Pericardium (tissue), 1 donor: ENCODE measurements around a stretch of chr4.

DNA sequence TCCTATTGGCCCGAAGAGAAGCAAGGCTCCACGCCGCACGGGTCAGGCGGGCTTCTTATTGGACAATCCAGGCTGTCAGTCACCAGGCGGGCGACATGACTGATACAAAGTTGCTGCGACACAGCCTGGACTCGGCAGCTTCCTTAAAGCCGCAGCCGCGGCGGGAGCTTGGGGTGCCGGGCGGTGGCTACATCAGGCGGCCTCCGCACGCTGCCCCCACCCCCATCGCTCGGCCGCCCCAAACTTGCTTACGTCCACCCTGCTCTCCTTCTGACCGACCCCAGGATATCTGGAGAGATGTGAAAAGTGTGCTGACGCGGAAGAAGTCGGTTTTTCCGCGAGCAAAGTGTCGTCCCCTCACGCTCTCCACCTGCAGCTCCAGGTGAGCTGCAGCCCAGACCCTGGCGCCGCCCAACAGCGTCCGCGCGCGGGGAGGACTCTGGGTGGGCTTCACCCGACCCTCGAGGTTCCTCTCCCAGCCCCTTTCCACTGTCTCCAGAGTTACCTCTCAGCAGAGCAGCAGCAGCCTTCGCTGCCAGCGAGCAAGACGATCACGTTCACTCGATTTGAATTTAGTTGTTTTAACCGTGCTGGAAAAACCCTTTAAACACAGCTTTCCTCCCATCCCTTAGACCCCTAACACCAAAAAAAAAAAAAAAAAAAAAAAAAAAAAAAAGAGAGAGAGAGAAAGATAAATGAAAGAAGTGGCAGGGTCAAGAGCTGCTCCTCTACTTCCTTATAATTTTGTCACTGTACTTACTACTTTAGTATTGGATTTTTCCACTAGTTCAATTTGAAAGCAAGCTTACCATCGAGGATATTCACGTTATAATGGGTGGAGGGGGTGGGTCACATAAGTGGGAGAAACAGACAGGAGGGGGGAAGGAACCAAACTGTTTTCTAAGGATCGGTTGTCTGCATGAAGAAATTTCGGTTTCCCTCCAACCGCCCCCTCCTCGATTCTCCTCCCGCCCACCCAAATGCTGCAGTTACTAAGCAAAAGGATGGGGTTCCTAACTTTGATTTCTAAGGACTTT lies 683 bp upstream of the NR3C2 start:
- RRBS, result no CpG with 5 or more reads among the region's 52 CpGs

- RRBS, result 2% methylated on average over 25 of the region's 94 CpGs
These were observed 3.2 kb upstream of the NR3C2 start for GRCh38 chr4:148445220-148446037.

DNA sequence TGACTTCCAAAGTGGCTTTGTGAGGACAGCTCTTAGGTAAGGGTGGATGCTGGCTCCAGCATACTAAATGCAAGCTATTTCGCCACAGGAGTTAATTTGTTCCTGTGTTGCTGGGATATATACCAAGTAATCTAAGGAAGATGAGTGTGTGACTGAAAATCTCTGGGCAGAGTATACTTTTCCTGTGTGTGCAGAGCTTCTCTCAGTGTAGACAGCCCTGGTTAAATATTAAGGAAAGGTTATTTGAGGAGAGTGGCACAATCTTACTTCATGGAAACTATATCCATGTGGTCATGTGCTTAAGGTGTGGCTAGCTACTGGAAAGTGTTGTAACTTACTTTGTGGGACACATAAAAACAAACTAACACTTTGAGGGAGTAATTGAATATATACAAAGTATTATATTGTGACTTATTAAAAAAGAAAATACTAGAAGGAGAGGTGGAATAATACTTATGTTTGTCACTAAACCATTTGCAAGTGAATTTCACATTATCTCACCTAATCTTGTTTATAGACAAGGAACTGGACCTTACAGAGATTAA lies 408.1 kb upstream of the NR3C2 start:
- RRBS, result no CpG with 5 or more reads among the region's 1 CpG

DNA sequence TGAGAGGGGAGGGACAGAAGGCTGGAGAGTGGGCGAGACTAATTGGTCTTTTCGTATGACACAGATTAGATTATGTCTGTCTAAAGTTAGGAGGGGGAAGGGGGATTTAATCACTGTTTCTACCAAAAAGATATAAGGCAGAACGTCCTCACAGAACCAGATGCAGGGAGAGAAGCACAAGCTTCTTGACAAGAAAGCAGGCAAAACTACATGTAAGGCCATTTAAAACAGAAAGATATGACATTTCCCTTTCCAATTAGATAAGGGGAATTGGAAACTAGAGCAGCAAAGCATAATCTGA lies 535.7 kb downstream of the IQCM start:
- RRBS, result no CpG with 5 or more reads among the region's 3 CpGs

GRCh38 chr4:149404082-149404741 lies 411.4 kb downstream of the IQCM start:
- RRBS, result no CpG with 5 or more reads among the region's 4 CpGs

GRCh38 chr4:149997952-149998492 lies 80.2 kb upstream of the DCLK2 start:
- RRBS, result no CpG with 5 or more reads among the region's 2 CpGs

- RRBS, result no CpG with 5 or more reads among the region's 8 CpGs
These were observed 95.7 kb downstream of the DCLK2 start for GRCh38 chr4:150173884-150174461.

- RRBS, result no CpG with 5 or more reads among the region's 3 CpGs
These were observed 219.7 kb upstream of the MAB21L2 start for GRCh38 chr4:150362108-150362793.

DNA sequence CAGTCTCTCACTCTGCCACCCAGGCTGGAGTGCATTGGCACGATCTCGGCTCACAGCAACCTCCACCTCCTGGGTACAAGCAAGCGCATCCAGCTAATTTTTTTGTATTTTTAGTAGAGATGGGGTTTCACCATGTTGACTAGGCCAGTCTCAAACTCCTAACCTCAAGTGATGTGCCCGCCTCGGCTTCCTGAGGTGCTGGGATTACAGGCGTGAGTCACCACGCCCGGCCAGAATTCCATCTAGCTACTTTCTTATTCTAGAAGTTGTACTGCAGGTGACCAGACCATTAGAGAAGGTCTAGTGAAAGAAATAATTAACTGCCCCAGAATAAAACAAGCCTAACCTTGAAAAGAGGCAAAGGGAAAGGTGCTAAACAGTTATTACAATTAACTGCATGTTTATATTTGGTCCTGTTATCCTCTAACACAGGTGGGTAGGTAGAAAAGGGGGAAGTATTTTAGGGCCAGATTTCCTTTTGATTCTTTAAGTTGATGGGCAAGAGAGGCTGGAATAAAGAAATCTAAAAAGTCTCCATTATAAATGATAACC lies 2.2 kb downstream of the LRBA start:
- RRBS, result no CpG with 5 or more reads among the region's 8 CpGs

- RRBS, result no CpG with 5 or more reads among the region's 16 CpGs
These were observed 773 bp downstream of the LRBA start for GRCh38 chr4:151014150-151014871.

- RRBS, result no CpG with 5 or more reads among the region's 3 CpGs
These were observed 78.3 kb upstream of the PRSS48 start for GRCh38 chr4:151198631-151199075.

GRCh38 chr4:151564110-151564703 lies 155.2 kb downstream of the FHIP1A start:
- RRBS, result no CpG with 5 or more reads among the region's 4 CpGs

GRCh38 chr4:151655465-151655868 lies 105.3 kb downstream of the GATB start:
- RRBS, result no CpG with 5 or more reads among the region's 7 CpGs

DNA sequence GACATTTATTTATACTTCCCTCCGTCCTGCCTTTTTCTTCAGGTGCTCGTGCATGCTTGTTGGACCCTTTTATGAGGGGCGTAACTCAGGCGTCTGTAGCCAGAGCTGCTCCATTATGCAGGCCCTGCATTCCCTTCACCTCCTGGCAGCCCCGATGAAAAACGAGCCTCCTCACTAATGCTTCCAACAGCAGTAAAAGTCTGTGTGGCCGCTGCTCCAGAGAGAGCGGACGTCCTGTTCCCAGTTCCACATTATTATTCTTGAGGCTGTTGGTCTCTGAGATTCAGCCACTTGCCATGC lies 101.2 kb downstream of the GATB start:
- RRBS, result no CpG with 5 or more reads among the region's 9 CpGs

GRCh38 chr4:151666883-151667632 lies 93.7 kb downstream of the GATB start:
- RRBS, result no CpG with 5 or more reads among the region's 5 CpGs

DNA sequence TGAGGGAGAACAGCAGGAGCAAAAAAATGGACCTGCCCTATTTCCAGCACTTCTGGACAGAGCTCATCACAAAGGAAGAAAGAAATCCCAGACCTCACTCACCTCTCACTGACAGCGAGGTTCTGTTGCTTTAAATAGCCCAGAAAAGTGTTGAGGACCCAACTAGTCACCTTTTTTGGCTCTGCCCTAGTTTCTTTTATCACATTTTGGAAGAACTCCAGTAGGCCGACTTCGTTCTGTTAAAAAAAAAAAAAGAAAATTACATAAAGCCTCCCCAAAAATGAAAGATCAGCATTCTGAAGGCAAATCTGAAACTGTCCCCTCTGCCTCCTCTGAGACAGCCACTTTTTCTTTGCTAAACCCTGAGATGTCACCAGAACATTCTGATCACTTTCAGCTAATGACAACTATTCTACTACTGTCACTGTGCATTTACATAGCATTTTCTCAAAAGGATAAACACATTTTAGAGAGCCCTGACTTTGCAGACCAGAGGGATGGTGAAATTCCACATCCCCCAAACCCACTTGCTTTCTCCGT lies 72.2 kb downstream of the GATB start:
- RRBS, result no CpG with 5 or more reads among the region's 4 CpGs

DNA sequence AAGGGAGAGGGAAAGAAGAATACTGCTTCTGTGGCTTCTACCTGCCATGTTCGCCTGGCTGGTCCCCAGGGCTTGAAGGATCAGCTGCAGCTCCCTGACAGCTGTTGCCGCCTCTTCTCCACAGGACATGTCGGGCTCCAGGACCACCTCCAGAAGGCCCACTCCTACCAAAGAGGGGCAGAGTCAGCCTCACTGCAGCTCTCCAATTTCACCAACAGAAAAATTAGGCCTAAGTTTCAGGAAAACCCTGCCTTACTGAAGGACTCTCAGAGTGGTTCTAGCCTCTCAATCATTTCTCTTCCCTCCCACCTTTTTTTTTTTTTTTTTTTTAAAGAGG lies 44.9 kb downstream of the GATB start:
- RRBS, result no CpG with 5 or more reads among the region's 3 CpGs

- RRBS, result no CpG with 5 or more reads among the region's 18 CpGs
These were observed 427 bp downstream of the GATB start for GRCh38 chr4:151760281-151760878.

- RRBS, result no CpG with 5 or more reads among the region's 3 CpGs
These were observed 38.3 kb upstream of the GATB start for GRCh38 chr4:151799116-151799475.

- RRBS, result no CpG with 5 or more reads among the region's 9 CpGs
These were observed 46.4 kb upstream of the GATB start for GRCh38 chr4:151807060-151807817.